Parotid gland (tissue), 1 donor: Measurements from ENCODE around the genes DPY19L3 and WDR88.

DNA sequence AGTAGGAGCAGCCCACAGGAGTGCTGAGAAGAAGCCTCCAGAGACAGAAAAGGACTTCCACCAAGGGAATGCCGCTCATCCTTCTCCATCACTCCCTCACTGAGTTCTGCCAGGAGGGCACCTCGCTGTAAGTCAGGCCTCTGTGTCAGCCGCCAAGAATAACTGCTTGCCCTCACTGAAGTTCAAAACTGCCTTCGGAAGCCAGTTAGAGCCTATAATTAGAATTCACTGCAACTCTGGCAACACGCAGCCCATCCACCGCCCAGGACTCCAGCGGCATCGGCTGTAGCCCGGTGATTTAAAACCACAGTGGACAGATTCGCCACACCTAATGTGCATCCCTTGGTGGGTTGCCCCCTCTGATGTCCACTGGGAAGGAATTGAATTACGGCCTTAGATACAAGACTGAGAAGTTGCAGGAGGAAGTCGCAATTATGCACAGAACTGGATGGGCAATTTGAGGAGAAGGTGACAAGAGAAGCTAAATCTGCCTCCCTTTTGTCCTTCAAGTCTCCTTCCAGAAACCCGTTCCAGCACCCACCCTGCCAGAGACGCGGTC, 281.7 kb upstream of the ZNF507 start:
- PRO-cap, result no peak

GRCh38 chr19:32353350-32354418, 8.3 kb downstream of the ZNF507 start:
- PRO-cap, result no peak

DNA sequence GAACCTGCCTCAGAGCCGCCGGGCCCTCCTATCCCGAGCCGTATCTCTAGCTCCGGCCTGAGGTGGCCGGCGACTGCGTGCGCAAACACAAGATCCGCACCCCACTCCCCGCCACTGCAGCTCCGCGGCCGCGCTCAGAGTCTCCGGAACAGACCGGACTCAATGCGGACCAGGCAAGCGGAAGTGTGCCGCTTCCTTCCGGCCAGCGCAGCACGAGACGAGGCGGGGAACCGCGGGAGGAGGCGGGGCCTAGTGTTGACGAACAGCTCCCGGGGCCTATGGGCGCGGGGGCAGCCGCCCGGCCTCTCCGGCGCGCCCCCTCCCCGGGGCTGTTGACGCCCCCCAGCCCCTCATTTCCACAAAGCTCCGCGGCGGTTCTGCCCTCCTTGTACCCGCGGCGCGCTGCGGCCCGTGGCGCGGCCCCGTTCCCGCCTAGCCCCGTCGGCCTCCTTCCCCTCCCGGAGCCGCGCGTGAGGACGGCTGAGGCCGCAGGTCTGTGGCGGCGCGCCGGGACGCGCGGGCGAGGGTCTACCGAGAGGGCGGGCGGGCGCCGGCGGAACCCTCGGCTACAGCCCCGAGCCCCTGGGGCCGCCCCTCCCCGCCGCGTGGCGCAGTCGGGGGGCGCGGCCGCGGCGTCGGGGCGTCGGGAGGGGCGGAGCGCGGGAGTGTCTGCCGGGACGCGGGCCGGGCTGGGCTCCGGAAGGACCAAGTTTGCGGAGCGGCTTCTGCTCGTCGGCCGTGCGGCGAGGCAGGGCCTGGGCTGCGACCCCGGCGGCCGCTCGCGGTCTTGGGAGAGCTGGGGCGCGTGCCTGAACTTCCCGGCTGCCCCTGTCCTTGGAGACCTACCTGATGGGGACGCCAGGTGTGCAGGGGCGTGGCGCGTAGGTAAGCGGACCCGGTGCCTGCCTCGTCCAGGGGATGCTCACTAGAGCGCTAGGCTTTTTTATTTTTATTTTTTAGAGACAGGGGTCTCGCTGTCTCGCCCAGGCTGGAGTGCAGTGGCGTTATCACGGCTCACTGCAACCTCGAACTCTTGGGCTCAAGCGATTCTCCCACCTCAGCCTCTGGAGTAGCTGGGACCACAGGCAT, at the start of gene DPY19L3:
TSS of gene DPY19L3 (plus strand) at position 353 of the 1,089 bp plus-strand sequence.
- PRO-cap, result bidirectional peak, plus-strand start at position 361 of the sequence, minus-strand start at position 116 of the sequence; bidirectional peak, plus-strand start at position 699 of the sequence, minus-strand start at position 607 of the sequence

- PRO-cap, result unidirectional peak, minus-strand start at chr19:32581905
These were observed 732 bp downstream of the PDCD5 start for GRCh38 chr19:32581586-32582257.

- PRO-cap, result no peak
These were observed 47.4 kb downstream of the CEP89 start for GRCh38 chr19:32924216-32924881.

DNA sequence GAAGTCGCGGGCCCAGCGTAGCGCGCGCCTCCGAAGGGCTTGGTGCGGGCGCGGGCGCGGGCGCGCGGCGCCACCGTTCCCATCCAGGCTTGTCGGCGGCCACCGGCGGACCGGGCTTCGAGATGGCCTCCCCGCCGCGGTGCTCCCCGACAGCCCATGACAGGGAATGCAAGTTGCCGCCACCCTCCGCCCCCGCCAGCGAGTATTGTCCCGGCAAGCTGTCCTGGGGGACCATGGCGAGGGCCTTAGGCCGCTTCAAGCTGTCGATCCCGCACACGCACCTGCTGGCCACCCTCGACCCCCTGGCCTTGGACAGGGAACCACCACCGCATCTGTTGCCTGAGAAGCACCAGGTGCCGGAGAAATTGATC, at the start of gene WDR88:
TSS of gene WDR88 (plus strand) at position 67 of the 371 bp plus-strand sequence.
- PRO-cap, result no peak

GRCh38 chr19:33248837-33249740, 23.4 kb upstream of the SLC7A10 start:
- PRO-cap, result no peak

DNA sequence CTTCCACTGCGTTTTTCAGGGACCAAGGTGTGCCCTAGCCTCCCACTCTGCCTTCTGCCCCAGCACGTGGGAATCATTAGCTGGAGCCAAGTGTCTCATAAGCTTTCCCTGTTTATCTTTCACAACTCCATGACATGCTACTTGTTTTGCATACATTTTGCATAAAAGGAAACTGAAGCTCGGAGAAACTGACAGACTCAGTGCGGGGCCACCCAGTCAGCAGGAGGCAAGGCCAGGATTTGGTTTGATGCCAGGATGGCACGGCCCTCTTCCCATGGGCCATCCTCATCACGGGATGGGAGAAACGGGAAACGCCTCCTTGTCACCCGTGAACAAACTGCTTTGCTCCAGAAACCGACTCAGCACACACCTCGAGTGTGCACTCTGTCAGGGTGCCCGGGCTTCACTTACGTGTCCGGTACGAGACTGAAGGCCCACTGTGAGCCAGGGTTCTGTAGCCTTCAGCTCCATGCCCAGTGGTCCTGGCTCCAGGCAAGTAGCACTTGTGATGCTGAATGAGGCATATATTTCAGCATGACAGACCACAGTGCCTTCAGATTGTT, 9.6 kb downstream of the CEBPA start:
- PRO-cap, result unidirectional peak, plus-strand start at position 191 of the sequence

DNA sequence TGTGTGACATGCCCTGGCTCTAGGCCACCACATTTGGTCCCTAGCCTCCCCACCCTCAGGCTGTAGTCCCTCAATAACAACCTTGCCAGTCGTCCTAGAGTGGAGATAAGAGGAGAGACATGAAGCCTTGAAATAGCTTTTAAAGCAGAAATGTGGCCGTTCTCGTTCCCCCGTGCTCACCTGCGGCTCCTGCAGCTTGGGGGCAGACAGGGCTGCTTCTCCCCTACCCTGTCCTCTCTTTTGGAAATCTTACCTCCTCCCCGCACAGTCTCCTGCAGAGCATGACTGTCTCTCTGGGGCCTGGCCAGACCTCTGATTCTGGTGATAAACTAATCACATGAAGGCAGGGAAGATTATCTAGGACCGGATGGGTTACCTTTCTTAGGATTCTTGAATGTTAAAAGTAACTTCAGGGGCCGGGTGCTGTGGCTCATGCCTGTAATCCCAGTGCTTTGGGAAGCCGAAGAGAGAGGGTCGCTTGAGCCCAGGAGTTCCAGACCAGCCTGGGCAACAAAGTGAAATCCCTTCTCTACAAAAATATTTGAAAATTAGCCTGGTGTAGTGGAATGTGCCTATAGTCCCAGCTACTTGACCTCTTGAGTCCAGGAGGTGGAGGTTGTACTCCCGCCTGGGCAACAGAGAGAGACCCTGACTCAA, 8.2 kb downstream of the CEBPA start:
- PRO-cap, result no peak

- PRO-cap, result no peak
These were observed 6.2 kb downstream of the CEBPA start for GRCh38 chr19:33296085-33296579.

- PRO-cap, result no peak
These were observed 14.9 kb downstream of the CEBPG start for GRCh38 chr19:33388373-33388874.

GRCh38 chr19:33422288-33422894, 48.9 kb downstream of the CEBPG start:
- PRO-cap, result no peak

- PRO-cap, result no peak
These were observed 49.4 kb downstream of the CEBPG start for GRCh38 chr19:33422895-33423274.

DNA sequence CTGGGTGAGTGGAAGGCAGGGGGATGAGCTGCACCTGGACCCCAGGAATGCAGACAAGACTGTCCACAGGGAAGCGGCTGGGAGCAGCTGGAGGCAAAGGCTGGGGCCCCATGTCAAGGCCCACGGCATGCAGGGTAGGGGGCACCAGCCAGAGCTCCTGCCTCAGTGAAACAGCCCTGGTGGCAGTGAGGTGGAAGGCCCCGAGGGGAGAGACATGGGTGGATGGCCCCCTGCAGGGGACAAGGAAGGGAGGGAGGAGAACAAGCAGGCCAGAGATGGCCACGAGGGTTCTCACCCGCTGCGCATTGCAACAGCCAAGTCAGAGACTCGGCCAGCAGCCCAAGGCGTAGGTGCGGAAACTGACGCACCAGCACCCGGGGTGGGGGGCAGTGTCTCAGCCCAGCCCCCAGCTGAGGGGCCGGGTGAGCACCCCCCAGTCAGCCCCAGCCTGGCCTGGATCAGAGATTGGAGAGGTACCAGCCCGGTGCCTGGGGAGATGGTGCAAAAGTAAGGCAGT, 34.3 kb downstream of the PEPD start:
- PRO-cap, result no peak

GRCh38 chr19:33502164-33502936, 19.2 kb downstream of the PEPD start:
- PRO-cap, result no peak

GRCh38 chr19:33699049-33699463, 77.3 kb downstream of the CHST8 start:
- PRO-cap, result no peak

DNA sequence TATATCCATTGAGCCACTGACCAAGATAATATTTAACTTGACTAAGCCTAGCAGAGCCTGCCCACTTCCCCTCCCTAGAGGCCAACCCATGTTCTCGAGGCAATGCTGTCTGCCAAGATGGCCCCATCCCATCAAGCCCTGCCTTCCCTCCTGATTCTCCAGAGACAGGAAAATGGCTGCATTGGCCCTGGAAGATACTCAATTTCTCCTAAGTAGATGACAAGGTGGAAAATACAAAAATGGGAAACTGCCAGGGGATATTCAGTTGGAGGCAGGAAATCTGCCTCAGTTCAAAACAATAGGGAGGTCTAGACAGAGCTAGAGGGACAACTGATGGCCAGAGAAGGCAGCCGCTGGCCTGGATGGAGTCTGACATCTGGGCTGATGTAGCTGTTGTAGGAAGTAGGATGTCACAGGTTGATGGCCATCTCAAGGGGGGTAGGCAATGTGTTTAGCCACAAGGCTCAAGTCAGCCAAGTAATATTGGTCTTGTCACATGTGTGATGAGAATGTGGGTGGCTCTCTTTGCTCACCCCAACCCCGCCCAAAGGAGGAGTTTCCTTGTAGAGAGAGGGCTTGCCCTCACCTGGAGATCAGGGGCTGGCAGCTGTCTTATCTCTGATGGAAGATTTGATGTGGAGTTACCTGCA, 20.3 kb downstream of the KCTD15 start:
- PRO-cap, result no peak

DNA sequence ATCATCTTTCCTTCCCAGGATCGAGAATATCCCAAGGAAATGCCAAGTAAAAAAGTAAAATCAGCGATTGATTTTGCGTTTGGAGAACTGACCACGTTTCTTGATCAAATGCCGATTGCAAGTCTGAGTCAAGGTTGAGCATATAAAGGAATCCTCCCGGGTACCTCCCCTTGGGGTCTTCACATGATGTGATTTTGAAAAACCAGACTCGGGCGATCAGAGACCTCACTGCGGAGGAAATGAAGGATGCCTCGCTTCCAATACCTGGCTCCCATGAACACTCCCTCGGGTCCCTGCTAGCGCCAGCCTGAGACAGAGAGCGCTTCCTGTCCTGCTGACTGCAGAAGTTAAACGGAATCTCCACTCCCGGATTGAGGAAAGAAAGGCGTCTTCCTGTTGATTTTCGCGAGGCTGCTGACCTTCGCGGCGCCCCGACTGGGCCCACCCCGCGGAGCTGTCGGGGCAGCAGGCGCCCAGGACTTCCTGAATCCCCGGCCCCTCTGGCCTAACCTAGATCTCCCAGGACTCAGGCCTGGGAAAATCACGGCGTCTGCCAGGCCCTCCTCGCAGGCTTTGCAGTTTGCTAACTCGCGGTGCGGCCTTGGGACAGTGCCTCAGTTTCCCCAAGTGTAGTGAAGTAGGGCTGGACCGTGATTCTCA, 108.7 kb downstream of the KCTD15 start:
- PRO-cap, result no peak

- PRO-cap, result no peak
These were observed 35.4 kb downstream of the LSM14A start for GRCh38 chr19:34207592-34208290.

GRCh38 chr19:34253745-34254144, 609 bp upstream of the GARRE1 start:
- PRO-cap, result no peak